Left ventricle myocardium (tissue), 1 donor: ENCODE results near the genes MAF and C16orf46.

DNA sequence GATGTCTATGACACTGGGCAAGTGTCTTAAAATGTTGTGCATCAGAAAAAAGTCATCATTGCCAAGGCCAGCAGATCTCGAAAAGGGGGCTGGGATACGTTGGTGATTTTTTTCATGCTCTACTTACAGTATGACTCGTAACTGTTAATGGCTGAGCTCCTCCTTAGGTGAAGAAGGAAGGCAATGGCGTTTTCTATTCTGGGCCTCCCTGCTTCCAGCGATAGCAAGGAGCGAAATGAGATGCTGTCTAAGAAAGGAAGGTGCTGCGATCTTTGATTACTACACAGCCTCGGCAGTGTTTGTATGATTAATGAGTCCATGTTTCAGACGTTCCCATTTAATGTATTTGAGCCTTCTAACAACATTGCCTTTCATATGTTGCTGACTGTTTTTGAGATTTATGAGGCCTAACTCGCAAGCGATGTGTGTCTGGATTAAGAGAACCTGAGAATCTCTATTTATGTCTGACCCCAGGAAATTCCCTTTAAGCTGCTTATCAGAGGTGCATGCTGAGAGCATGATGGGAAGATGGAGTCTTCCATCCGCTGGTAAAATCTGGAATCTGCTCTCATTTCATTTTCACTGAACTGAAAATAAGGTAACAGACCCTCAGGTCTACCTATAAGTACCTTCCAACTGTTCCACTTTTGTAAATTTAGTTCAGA is 403.4 kb downstream of the WWOX start:
- PRO-cap = no peak

- PRO-cap = no peak
Measured at GRCh38 chr16:78505387-78505967, 406.0 kb downstream of the WWOX start.

GRCh38 chr16:78683855-78684256 is 584.4 kb downstream of the WWOX start:
- PRO-cap = no peak

DNA sequence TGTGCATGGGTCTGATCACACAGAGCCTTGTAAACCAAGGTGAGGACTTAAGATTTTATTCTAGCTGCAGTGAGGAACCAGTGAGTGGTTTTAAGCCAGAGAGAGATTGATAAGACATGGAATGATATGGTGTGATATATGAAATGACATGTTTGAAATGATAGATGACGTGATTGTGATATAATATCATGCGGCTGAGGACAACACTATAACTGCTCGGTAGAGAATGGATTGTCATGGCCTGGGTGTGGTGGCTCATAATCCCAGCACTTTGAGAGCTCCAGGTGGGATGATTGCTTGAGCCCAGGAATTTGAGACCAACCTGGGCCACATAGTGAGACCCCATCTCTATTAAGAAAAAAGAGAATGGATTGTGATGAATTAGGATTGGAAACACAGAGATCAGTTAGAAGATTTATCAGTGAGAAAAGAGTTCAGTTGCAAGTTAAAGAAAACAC is 615.3 kb downstream of the WWOX start:
- PRO-cap = no peak

DNA sequence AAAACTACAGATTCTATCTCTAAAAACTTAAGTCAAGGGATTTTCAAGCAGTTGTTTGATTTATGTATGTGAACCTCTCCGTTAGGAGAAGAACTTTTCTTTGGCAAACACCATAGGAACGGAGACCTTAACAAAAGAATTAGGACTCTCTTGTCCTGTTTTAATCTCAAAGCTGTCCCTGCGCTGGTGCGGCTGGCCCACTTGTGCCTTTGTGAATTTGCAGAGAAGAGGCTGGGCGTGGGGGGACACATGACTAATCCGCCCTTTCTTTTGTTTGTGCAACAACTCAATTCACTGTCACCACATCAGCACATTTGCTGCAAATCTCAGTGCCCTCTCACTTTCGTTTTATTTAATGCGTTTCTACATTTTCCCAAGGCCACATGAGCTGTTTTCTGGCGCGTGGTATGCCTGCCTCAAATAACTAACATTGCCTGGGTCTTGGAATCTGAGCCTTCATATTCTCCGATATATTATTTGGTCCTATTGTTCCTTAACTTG is 642.9 kb downstream of the MAF start:
- PRO-cap = no peak

- PRO-cap = no peak
Measured at GRCh38 chr16:78984858-78985408, 615.6 kb downstream of the MAF start.

GRCh38 chr16:79541203-79541731 is 59.3 kb downstream of the MAF start:
- PRO-cap = no peak

GRCh38 chr16:79600113-79601023 is at the start of gene MAF:
TSS of gene MAF (minus strand) at chr16:79600737.
- PRO-cap = bidirectional peak, plus-strand start at chr16:79600199, minus-strand start at chr16:79600020; bidirectional peak, plus-strand start at chr16:79600947, minus-strand start at chr16:79600717

DNA sequence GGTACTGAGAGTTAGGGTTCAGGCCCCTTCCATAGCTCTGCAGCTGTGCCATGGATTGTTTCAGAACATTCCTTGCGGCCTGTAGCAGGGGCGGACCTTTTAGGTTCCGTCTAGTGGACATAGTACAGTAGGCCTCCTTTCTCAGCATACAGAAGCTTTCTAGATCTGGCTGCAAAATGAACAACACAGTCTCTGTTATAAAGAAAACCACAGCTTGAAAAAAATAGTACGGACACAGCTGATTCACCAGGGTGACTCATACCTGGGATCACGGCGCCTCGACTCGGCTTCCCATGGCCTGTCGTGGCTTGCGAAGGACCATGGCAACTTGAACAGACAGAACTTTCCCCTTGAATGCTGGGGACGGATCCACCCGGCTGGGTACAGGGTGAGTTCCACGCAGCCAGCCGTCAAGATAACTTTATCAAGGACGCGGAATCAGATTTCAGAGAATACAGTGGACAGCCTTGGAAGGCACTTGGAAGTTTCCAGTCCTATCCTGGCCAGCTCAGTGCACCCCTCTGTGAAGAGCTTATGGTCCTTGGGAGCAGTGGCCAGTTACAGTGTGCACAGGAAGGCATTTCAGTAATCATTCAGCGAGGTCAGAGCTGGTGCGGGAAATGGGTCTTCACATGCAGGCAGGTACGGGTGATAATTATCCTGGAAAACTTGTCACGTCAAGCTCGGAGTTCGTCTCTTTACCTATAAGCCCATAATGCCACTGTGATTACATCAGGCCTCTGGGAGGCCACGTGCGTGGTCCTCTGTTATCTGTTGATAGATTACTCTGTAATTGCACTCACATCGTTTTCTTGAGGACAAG is 57.9 kb upstream of the MAF start:
- PRO-cap = no peak

GRCh38 chr16:79769285-79769628 is 168.7 kb upstream of the MAF start:
- PRO-cap = no peak

DNA sequence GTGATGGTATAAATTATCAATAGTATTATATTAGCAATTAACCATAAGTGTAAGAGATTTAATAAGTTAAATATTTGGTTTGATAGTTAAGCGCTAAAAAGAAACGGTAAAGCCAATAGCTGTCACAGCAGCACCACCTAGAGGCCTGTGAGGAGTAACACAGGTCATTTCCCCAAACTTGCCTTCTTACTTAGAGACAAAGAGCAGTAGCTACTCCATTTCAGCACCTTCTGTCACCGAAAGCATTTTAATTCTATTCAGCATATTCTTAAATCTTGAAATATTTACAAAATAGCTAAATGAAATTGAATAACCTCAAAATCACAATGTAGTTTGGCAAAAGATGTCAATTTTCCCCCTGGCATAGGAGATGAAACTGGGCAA is 14.3 kb upstream of the DYNLRB2 start:
- PRO-cap = no peak

DNA sequence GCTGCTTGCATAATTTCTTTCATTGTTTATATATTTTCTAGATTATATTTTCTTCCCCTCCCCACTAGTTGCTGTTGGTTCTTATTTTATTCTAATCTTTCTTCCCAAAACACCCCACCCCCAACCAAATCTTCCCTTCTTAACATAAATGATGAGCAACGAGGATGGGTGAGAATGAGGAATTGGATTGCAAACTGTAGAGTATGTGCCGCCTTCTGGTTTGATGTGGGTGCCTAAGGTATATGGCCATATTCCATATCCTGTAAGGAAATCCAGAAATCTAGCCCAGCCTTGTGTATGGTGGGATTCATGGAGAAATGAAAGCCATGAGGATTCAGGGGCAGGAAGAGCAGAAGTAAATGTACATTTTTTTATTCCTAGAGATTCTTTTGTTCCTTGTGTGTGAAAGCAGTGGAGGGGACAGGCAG is 3.7 kb downstream of the ATMIN start:
- PRO-cap = no peak

DNA sequence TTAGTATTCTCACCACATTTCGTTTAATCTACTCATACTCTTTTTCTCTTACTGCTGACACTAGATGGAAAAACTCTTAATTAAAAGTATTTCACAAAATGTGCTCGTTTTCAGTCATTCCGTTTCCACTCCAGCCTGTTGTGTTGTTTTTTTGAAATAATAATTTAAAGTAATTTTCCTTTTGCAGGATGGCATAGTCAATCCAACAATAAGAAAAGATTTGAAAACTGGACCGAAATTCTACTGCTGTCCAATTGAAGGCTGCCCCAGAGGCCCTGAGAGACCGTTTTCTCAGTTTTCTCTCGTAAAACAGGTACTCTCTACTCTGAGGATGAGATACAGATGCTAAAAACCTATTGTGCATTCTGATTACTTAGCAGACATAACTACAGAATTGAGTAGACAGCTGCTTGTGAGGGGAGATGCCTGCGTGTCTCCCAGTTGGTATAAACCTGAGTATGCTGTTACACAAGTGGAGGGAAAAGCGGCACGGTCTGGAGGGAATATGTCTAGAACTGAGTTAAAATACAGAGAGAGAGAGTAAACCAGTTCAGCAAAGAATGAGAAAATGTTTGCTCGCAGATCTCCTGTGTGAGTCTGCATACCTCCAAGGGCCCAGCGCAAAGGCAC is 5.6 kb downstream of the ATMIN start:
- PRO-cap = no peak

DNA sequence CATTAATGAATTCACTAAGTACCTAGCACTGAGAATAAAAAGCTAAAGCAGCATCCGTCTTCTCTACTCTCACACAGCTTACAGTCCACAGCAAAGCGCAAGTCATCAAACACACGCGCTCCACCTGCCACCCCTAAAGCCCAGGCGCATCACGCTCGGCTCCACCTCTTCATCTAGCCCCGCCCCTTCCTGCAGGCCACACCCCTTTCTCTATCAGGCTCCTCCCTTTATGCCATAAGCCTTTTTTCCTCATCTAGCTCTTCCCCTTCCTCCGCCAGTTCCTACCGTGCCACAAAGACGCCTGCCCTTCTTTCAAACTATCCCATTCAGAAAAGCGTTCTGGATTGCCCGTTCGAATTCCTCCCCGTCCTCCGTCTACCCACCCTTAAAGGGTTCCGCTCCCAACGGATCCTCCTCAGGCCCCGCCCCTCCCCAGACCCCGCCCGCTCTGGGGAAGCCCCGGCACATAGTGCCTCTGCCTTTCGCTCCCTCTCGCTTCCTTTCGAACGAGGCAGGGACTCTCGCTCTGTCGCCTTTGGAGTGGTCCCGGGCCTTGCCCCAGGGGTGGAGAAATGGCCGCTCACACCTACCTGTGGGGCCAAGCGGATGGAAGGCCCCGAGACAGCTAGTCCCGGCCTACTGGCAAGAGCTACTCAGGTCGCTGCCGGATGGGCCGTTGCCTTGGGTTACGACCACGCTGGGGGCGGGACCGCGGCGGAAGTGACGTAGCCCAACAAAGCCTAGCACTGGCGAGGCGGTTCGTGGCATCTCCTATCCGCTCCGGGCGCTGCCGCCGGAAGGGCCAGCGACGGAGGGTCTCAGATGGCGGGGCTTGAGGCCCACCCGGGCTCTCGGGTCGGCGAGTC is at the start of gene C16orf46:
TSS of gene C16orf46 (minus strand) at position 693 of the 866 bp plus-strand sequence.
- PRO-cap = unidirectional peak, plus-strand start at position 277 of the sequence; bidirectional peak, plus-strand start at position 500 of the sequence, minus-strand start at position 377 of the sequence; bidirectional peak, plus-strand start at position 774 of the sequence, minus-strand start at position 708 of the sequence

GRCh38 chr16:81437702-81438230 is 6.8 kb upstream of the CMIP start:
- PRO-cap = no peak

DNA sequence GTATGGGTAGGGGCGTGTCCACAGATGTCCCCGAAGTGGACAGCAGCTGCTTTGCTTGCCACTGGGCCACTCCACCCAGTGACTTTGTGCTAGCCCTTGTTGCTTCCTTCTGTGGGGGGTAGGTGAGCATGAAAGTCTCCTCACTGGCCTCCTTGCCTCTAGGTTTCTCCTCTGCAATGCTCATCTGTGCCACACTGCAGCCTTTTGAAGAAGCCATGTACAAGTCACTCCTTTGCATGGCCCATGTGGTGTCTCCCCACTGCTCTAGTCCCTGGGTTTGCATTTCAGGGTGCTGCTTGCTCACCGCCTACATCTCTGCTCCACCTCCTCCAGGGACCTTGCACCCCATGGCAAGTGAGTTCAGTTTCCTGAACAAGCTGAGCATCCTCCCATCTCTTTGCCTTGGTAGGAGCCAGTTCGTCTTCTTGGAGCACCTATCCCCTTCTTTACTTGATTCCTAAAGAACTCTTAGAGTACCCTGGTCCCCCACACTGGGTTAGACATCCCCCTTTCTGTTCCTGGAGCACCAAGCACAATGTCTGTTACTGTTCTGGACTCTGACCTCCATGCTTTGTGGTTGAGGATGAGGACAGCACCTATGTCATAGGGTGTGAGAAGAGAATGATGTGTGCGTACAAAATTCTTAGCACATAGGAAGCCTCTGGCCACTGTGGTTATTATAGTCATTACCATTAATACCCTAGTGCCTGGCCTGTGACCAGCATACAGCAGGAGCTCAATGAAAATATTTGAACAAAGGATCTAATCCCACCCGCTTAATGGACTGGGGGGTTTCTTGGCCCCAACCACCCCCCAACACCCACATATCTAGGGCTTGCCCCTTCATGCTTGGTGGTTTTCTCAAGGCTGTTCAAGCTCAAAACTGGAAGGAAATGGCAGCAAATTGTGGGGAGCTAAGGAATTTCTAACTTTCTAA is 1.8 kb upstream of the CMIP start:
- PRO-cap = no peak

GRCh38 chr16:81446924-81447242 is 2.3 kb downstream of the CMIP start:
- PRO-cap = no peak

DNA sequence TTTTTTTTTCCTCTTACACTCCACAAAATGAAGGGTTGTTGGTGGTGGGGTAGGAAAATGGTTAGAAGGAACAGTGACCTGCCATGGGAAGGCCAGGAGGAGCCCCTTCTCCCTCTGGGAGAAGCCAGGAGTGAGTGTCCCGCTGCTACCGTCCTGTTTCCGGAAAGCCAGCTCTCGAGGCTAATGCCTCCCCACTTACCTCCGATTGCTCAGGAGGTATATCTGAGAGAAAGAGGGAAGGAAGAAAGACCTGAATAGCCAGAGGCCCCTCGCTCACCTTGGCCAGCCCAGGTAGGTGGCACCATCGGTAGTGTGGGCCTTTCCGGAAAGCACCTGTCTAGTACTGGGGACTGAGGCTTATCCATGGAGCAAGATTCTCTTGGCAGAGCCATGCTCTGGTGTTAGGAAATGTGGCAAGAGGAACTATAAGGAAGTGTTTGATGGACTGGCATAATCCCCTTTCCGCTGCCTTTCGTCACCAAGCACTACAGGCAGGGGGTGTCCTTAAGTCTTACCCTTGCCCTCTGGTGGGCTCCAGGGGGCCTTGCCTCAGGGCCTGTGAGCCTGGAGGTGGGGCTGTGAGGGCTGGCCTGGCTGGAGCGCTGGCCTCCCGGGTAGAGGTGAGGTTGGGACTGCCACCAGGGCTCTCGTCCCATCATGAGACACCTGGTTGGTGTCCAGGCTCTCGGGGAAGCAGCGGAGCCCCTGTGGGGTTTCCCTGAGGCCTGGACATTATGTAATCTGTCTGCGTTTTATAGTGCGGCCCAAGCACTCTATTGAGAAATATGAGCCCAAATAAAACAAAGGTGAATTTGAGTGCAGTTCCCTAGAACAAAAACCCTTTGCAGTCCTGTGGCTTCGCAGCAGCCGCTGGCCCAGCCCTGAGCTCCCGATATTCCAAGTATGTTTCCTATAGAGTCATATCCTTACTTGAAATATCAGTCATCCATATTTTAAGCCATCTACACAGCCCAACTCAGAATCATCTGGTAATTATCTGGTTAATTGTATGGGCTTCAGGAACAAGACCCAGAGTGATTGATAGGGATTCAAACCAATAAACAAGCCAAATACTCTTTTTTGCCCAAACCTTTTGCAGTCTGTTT is 3.0 kb downstream of the CMIP start:
- PRO-cap = no peak

- PRO-cap = no peak
Measured at GRCh38 chr16:81451246-81451501, 6.6 kb downstream of the CMIP start.

GRCh38 chr16:81457536-81458163 is 13.0 kb downstream of the CMIP start:
- PRO-cap = no peak